Testis (tissue), 5 donors: ENCODE measurements around the gene MLX.

DNA sequence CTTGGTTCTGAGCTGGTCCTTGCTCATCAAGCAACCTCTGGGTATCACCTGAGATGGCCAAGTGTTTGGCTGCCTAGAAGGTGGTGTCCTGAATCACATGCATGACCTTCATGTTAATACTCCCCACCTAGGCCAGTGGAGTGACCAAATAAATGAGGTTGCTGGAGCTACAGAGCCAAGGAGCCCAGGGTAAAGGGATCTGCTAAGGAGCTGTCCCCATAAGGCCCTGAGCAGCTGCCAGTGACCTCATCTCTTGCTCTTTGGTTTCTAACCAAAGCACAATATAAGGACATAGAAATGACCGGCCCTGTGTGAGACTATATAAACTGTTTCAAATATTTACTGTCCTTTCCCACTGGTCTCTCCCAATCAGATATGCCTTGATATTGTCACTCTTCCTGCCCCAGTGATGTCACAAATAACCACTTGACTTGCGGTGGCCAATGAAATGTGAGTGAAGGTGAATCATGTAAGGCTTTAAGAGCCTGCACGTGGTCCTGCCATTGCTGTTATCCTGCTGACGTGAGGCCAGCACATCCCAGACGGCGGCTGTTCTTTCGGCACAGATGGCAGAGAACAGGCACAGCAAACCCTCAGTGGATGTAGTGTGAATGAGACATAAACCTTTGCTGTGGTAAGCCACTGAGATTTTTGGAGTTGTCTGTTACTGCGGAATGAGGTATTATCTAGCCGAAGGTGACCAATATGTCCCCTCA lies 5.3 kb upstream of the KLHL11 start:
- PRO-cap, 3 experiments, result peak in 2 of 3 experiments; most common plus-strand start position 458 of the sequence (in 2); most common minus-strand start position 365 of the sequence (in 1)
- RAMPAGE, long total RNA, 2 experiments, result start-site peak on the plus strand in 1 of 2 experiments, centred at position 483 of the sequence, 8 reads per replicate
- RRBS, result no CpG with 5 or more reads among the region's 9 CpGs

GRCh38 chr17:41891930-41892520 lies 26.7 kb downstream of the ACLY start:
- PRO-cap, 3 experiments, result no peak in any of the 3 experiments
- RAMPAGE, long total RNA, 2 experiments, result no peak in any of the 2 experiments
- RRBS, result no CpG with 5 or more reads among the region's 4 CpGs

GRCh38 chr17:41895209-41895804 lies 23.4 kb downstream of the ACLY start:
- PRO-cap, 3 experiments, result peak in 3 of 3 experiments; most common minus-strand start chr17:41895693 (in 3)
- RAMPAGE, long total RNA, 2 experiments, result no peak in any of the 2 experiments
- RRBS, result no CpG with 5 or more reads among the region's 7 CpGs

DNA sequence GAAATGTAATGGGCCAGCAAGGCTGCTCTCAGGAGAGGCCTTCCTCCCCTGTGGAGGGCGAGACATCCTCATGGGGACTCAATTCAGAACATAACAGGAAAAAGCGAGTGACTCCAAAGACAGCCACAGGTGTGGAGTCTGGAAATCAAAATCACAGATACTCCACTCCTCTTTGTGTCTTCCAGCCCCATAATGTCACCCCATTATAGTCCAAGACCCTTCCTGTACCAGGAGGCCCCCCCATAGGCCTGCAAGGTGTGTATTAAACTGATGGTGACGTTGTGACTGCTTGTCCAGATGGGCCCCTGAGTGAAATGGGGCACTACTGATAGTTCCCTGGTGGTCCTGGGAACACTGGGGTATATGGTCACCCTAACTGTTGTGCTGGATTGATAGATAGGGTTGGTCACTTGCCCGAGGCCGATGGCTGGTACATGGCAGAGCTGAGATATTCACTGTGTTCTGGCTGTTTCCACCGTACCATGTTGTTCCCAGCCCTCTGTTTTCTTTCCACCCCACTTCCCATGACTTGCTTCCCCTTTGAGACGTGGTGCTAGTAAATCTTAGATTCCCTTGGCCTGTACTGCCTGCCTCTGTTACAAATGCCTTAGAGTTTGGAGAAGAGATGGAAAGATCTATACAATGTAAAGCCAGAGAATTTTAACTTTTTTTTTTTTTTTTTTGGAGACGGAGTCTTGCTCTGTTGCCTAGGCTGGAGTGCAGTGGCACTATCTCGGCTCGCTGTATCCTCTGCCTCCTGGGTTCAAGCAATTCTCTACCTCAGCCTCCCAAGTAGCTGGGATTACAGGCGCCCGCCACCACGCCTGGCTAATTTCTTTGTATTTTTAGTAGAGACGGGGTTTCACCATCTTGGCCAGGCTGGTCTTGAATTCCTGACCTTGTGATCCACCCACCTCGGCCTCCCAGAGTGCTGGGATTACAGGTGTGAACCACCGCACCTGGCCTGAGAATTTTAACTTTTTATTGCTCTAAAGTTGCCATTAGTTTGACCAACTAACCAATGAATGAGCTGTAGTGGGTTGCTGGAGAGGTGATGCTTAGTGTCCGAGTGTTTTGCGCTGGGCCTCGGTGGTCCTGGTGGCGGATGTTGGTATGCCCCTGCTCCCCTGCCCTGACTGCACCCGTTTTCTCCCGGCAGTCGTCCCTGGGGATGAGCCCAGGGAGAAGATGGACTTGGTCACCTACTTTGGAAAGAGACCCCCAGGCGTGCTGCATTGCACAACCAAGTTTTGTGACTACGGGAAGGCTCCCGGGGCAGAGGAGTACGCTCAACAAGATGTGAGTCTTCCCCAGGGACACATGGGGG lies 4.6 kb downstream of the CNP start:
- PRO-cap, 3 experiments, result no peak in any of the 3 experiments
- RAMPAGE, long total RNA, 2 experiments, result no peak in any of the 2 experiments
- RRBS, result 91% methylated on average over 5 of the region's 27 CpGs

DNA sequence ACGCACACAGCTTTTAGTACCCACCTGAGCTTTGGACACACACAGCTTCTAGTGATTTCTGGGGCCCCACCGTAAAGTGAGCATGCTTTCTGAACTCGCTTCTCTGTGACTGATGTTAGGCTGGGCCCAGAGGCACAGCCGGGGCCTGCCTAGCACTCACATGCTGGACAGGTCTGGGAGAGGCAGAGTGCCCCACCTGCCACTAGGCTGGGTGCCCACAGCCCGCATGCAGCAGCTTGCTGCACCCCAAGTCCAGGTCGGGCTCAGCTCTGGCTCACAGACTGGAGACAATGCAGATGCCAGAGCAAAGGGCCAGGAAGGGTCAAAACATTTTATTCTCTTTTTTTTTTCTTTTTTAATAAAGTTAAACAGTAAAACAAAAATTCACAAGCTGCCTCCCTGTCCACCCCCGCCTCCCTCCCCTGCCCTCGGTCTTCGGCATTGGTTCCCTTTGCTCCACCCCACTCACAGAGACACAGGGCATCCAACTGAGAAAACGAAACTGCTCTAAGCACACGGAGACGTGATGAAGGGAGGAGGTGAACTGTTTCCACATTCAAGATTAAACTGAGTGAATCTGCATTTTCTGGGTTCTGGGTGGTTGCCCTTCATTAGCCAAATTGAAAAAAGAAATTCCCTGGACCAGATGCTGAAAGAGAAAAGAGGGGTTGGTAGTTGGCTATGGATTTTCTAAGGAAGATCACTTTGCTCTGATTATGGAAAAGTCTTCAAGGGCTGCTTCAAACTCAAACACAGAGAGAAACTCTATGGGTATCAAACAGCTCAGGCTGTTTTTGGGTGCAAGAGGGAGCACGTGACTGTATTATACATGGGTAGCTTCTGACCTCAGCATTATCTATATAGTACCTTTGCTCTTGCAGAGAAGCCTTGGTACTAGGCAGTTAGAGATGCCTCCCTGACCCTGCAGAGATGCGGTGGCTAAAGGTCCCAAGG lies 9.8 kb downstream of the CNP start:
- PRO-cap, 3 experiments, result peak in 1 of 3 experiments; most common plus-strand start position 514 of the sequence (in 1); most common minus-strand start position 412 of the sequence (in 1)
- RAMPAGE, long total RNA, 2 experiments, result no peak in any of the 2 experiments
- RRBS, result no CpG with 5 or more reads among the region's 14 CpGs

DNA sequence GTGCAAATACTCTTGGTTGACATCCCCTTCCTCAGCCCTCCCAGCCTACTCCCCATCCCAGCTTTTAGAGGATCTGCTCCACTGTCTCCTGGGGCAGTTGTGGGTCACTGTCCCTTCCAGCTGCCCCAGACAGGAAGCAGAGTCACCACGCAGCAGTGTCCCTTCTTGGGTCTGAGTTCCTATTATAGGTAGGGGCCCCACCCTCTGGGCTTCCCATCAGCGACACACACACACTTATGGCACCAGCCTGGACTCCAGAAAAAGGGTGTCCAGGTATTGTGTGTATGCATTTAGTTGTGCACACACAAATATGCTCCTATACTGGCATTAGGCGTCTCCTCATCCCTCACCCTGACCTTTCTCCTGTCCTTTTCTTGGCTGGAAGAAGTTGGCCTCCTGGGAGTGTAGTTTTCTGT lies 4.2 kb downstream of the NKIRAS2 start:
- PRO-cap, 3 experiments, result no peak in any of the 3 experiments
- RAMPAGE, long total RNA, 2 experiments, result no peak in any of the 2 experiments
- RRBS, result no CpG with 5 or more reads among the region's 3 CpGs

DNA sequence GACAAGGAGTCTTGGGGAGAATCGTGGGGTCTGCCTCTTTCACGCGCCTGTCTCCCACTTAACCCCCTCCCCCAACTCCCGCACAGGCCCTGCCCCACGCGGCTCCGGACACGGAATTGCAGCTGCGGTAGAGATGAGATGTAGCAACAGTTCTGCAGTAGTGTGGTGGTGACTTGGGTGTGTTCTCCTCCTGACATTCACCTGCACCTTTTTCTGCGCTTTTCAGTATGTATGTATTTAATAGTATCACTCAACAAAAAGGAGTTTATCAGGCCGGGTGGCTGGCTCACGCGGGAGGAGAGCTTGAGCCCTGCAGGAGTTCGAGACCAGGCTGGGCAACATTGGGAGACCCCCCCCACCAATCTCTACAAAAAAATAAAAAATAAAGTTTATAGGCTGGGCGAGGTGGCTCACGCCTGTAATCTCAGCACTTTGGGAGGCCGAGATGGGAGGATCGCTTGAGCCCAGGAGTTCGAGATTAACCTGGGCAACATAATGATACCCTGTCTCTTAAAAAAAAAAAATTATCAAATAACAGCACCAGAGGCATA lies 489 bp upstream of the KAT2A start:
- PRO-cap, 3 experiments, result no peak in any of the 3 experiments
- RAMPAGE, long total RNA, 2 experiments, result no peak in any of the 2 experiments
- RRBS, result no CpG with 5 or more reads among the region's 19 CpGs

GRCh38 chr17:42185574-42186038 lies 354 bp upstream of the HCRT start:
- PRO-cap, 3 experiments, result no peak in any of the 3 experiments
- RAMPAGE, long total RNA, 2 experiments, result no peak in any of the 2 experiments
- RRBS, result no CpG with 5 or more reads among the region's 10 CpGs

- PRO-cap, 3 experiments, result no peak in any of the 3 experiments
- RAMPAGE, long total RNA, 2 experiments, result no peak in any of the 2 experiments
- RRBS, result no CpG with 5 or more reads among the region's 1 CpG
These were observed 27.6 kb upstream of the GHDC start for GRCh38 chr17:42221919-42222338.

- PRO-cap, 3 experiments, result no peak in any of the 3 experiments
- RAMPAGE, long total RNA, 2 experiments, result no peak in any of the 2 experiments
- RRBS, result no CpG with 5 or more reads among the region's 12 CpGs
These were observed 26.2 kb downstream of the STAT5B start for GRCh38 chr17:42249875-42250570.

DNA sequence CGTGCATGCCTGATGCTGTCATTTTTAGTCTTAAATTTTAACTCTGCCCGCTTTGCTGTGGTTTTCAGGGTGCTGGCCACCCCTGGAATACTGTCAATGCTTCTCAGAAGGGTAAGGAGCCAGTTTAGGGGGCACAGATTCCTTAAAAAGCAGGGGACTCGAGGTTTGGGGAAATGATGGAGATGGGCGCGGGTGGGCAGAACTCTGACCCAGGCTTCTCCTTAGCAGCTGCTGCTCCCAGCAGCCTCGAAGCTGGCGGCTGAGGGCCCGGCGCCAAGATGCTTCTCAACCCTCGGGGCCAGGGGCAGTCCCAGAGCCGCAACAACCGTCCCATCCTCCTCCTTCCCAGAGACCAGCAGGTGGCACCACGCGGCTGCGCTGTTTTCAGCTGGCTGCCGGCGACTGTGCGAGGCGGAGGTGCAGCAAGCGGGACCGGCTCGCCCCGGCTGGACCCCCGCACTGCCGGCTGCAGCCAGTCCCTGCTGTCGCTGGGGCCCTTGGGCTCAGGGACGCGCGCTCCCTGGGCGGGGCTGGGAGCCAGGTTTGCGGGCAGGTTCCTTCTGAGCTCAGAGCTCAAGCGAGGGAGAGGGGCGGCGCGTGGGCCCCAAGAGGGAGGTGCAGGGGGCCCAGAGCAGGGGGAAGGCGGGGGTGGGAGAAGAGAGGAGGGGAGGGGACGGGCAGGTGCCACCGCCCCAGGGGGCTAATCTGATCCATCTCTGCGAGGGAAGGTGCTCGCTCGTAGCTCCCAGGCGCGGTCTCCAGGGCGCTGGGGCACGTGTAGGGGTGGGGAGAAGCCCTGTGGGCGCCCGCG lies 23.9 kb downstream of the STAT5A start:
- PRO-cap, 3 experiments, result peak in 3 of 3 experiments; most common plus-strand start position 403 of the sequence (in 2); most common minus-strand start position 223 of the sequence (in 1)
- RAMPAGE, long total RNA, 2 experiments, result no peak in any of the 2 experiments
- RRBS, result 0% methylated on average over 1 of the region's 48 CpGs

DNA sequence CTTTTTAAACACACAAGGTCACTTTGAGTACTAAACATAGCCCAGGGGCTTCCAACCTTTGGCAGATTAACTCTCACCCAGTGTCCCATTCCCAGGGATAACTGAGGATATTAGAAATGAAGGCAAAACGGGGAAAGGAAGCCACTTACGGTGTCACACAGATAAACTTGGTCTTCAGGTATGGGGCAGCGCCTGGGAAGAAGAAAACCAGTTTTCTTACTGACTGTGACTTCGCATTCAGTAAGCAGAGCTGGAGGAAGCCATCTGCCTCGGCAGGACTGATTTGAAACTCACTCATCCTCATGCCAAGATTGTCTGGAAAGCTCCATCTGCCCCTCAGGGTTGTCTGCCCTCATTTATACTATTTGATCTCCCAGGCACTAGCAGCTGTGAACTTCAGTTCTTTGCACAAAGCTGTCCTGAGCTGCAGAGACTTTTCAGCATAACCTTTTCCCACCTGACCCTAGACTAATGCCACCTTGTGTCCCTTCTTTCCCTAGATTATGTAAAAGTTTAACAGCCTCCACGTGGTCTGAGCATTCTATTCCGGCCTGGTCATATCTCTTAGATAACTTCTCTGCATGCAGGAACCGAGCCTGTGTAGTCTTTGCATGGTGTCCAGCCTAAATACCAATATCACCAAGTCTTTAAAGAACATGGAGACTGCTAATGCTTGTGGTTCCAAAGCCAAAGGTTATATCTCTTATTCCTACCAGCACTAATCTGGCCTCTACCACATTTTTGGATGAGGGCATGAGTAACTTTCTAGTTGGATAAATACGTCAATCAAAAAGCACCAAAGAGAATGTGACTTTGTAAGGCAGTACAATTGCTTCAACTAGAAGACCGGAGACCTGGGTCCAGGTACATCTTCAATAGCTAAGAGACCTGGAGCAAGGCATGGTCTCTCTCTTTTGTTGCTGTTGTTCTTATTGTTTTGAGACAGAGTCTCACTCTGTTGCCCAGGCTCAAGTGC lies 29.0 kb downstream of the STAT5A start:
- PRO-cap, 3 experiments, result no peak in any of the 3 experiments
- RAMPAGE, long total RNA, 2 experiments, result no peak in any of the 2 experiments
- RRBS, result no CpG with 5 or more reads among the region's 10 CpGs

GRCh38 chr17:42407945-42408572 lies 15.0 kb downstream of the CAVIN1 start:
- PRO-cap, 3 experiments, result peak in 3 of 3 experiments; most common plus-strand start chr17:42408368 (in 3)
- RAMPAGE, long total RNA, 2 experiments, result no peak in any of the 2 experiments
- RRBS, result no CpG with 5 or more reads among the region's 5 CpGs

GRCh38 chr17:42422967-42423043 lies 251 bp downstream of the CAVIN1 start:
- PRO-cap, 3 experiments, result no peak in any of the 3 experiments
- RAMPAGE, long total RNA, 2 experiments, result no peak in any of the 2 experiments
- RRBS, result 2% methylated on average over 6 of the region's 7 CpGs

GRCh38 chr17:42460342-42461096 lies 1.8 kb downstream of the ATP6V0A1 start:
- PRO-cap, 3 experiments, result no peak in any of the 3 experiments
- RAMPAGE, long total RNA, 2 experiments, result no peak in any of the 2 experiments
- RRBS, result no CpG with 5 or more reads among the region's 8 CpGs

GRCh38 chr17:42475680-42476105 lies 17.0 kb downstream of the ATP6V0A1 start:
- PRO-cap, 3 experiments, result no peak in any of the 3 experiments
- RAMPAGE, long total RNA, 2 experiments, result no peak in any of the 2 experiments
- RRBS, result no CpG with 5 or more reads among the region's 4 CpGs

DNA sequence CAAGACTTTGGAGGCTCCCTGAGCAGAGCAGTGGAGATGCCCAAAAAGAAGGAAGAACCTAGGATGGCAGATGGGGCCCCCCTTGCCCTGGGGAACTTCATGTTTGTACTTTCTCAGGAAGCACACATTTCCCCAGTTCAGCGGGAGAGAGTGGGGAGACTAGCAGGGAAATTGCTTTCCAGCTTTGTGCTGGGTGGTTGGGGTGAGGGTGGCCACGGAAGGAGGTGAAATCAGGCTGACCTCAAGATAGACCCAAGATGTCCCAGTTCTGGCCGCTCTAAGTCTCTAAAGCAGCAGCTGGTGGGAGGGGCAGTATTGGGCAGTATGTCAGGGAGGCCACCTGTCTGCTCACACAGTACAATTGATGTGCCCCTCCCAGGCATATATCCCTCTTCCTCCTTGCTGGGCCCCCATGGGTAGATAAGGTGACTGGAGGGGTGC lies 17.2 kb upstream of the NAGLU start:
- PRO-cap, 3 experiments, result peak in 1 of 3 experiments; most common plus-strand start position 135 of the sequence (in 1)
- RAMPAGE, long total RNA, 2 experiments, result no peak in any of the 2 experiments
- RRBS, result no CpG with 5 or more reads among the region's 3 CpGs

DNA sequence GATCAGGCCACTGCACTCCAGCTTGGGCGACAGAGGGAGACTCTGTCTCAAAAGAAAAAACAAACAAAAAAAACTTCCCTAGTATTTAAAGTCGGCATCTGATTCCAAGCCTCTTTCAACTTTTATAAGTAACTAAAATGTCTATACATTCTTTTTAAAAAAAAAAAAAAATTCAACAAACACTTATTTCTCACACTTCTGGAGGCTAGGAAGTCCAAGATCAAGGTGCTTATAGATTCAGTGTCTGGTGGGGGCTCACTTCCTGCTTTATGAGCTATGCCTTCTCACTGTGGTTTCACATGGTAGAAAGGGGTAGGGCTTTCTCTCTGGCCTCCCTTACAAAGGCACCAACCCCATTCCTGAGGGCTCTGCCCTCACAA lies 5.9 kb upstream of the NAGLU start:
- PRO-cap, 3 experiments, result no peak in any of the 3 experiments
- RAMPAGE, long total RNA, 2 experiments, result no peak in any of the 2 experiments
- RRBS, result no CpG with 5 or more reads among the region's 2 CpGs

GRCh38 chr17:42553865-42554147 lies 1.1 kb downstream of the HSD17B1 start:
- PRO-cap, 3 experiments, result peak in 1 of 3 experiments; most common plus-strand start chr17:42554051 (in 1); most common minus-strand start chr17:42553992 (in 1)
- RAMPAGE, long total RNA, 2 experiments, result no peak in any of the 2 experiments
- RRBS, result no CpG with 5 or more reads among the region's 11 CpGs

GRCh38 chr17:42567013-42568088 lies at the start of gene MLX:
TSS of gene MLX (plus strand) at chr17:42567100.
- PRO-cap, 3 experiments, result peak in 3 of 3 experiments; most common plus-strand start chr17:42567102 (in 1); most common minus-strand start chr17:42567843 (in 3)
- RAMPAGE, long total RNA, 2 experiments, result start-site peak on the plus strand in 2 of 2 experiments, at chr17:42567091-42567151 at its widest, 210 to 249 reads per replicate
- RRBS, result 1% methylated on average over 23 of the region's 73 CpGs